CD14-positive monocyte (primary cell): Measurements from ENCODE around the gene CDC16.

GRCh38 chr13:114110426-114111090, 21.9 kb downstream of the RASA3 start:
- CAGE, long polyA plus RNA, result no peak

DNA sequence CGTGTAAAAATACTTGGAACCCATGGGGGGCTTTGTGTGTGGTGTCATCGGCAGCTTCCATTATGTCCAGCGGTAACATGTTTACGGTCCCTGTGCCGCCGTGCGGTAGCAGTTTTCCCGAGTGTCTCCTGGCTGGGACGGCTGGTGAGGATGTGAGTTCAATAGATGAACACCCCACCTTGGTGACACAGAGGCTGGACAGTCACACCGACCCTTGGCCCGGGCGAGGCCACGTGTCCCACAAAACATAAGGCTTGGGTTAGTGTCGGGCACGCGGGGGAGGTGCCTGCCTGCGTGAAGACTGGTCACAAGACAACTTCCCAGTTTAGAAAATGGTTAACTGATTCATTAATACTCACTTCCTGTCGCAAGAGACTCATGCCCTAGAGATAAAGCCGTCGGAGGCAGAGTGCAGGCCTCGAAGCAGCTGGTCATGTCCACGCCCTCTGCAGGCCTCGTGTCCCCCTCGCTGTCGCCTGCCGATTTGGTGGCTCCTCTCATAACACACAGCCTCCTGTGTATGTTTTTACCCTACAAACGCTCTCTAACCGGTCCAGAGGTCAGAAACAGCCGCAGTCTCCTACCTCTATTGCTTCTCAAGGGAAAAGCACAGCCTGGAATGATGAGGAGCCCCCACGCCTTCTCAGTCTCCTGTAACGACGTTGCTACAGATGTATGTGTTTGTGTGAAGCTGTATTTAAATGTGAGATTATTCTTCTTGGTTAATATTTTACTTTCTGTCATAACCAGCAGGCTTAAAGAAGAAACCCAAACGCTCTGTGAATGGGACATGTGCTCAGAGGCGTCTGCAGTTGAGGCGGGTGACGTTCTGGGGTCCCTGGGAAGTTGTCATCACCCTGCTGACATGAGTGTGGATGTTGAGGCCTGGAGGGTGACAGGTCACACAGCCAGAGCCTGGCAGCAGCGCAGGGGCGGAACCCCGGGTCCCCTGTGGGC, 17.0 kb downstream of the RASA3 start:
- CAGE, long polyA plus RNA, result start-site peak on the plus strand centred at position 497 of the sequence, 79 bp wide, 45 and 69 reads in 2 replicates

GRCh38 chr13:114124933-114125604, 7.4 kb downstream of the RASA3 start:
- CAGE, long polyA plus RNA, result no peak

- CAGE, long polyA plus RNA, result no peak
Observed at GRCh38 chr13:114140026-114140945, 7.9 kb upstream of the RASA3 start.

DNA sequence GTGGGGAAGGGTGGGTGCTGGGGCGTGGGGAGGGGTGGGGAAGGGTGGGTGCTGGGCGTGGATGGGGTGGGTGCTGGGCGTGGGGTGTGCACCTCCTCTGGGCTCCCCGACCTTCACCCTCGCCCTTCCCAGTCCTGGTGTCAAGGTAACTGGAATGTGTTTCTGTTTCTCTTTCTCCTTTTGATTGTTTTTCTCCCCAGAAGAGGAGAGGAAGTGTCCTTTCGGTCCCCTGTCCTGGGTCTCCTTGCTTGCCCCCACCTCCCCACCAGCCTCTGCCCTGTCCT, 22.8 kb upstream of the CFAP97D2 start:
- CAGE, long polyA plus RNA, result no peak

DNA sequence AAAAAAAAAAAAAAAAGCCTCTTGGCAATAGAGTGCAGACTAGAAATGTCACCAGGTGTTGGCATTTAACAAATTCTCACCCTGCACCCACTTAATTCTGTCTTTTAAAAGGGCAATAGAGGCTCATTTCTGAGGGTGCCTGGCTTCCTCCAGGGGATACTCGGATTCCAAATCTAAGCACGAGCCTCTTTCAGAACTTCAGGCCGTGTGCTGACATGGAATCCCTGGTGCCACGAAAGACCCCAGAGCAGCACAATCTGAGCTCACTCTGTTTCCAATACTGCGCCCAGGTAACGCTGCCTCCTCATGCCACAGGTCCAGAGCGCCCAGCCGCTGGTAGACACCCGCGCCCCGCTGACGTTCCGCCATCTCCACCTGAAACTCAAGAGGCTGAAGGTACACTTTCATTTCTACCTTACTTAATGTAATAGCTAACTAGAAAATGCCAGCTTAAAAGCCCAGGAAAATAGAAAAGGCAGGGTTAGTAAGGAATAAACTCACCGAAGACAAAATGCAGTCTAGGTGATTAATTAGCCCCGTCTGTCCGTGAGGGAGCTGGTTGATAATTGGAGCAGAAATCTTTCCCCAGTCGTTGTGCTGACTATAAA, 17.1 kb downstream of the CFAP97D2 start:
- CAGE, long polyA plus RNA, result no peak

DNA sequence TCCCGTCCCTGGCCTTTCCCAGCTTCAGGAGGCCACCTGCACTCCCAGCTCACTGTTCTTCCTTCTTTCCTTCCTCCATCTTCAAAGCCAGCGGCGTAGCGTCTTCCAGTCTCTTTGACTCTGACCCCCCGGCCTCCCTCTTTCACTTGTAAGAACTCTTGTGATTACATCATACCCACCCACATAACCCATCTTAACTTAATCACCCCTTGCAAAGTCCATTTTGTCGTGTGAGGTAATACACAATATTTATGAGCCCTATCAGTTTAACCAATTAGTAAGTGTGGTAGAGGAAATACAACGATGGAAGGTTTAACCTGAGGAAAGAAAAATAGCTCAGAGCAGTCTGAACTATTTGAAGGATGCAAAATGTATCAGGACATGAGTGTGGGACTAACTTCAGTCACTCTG, 4.5 kb upstream of the CDC16 start:
- CAGE, long polyA plus RNA, result no peak

GRCh38 chr13:114234463-114235654, at the start of gene CDC16:
CDC16 (plus strand) TSS chr13:114234897.
- CAGE, long polyA plus RNA, result no peak

DNA sequence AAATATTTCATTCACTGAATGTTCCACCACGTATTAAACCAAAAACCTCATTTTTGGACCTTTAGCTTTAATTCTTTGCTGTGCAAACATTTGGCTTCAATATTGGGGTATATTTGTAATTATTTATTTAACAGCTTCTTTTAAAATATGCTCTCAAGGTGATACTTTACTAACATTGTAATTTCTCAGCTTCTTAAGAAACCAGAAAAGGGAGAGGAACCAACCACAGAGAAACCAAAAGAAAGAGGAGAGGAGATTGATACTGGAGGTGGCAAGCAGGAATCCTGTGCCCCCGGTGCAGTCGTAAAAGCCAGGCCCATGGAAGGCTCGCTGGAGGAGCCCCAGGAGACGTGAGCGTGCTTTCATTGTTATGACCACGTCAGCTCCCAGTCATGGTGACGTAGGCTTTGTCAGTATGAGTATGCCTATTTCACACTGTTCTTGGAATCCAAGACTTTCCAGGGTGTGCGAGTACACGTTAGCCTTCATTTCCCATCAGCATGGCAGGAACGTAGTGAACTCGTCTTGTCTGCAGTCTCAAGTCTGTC, 15.6 kb upstream of the CHAMP1 start:
- CAGE, long polyA plus RNA, result no peak